ENCODE measurements around the gene CEP120.

GRCh38 chr5:122154597-122155353 lies 5.2 kb upstream of the ENSG00000250803 start:
- RRBS: no CpG with 5 or more reads among the region's 12 CpGs

GRCh38 chr5:122183223-122184046 lies 23.5 kb downstream of the ENSG00000250803 start:
- RRBS: no CpG with 5 or more reads among the region's 7 CpGs

DNA sequence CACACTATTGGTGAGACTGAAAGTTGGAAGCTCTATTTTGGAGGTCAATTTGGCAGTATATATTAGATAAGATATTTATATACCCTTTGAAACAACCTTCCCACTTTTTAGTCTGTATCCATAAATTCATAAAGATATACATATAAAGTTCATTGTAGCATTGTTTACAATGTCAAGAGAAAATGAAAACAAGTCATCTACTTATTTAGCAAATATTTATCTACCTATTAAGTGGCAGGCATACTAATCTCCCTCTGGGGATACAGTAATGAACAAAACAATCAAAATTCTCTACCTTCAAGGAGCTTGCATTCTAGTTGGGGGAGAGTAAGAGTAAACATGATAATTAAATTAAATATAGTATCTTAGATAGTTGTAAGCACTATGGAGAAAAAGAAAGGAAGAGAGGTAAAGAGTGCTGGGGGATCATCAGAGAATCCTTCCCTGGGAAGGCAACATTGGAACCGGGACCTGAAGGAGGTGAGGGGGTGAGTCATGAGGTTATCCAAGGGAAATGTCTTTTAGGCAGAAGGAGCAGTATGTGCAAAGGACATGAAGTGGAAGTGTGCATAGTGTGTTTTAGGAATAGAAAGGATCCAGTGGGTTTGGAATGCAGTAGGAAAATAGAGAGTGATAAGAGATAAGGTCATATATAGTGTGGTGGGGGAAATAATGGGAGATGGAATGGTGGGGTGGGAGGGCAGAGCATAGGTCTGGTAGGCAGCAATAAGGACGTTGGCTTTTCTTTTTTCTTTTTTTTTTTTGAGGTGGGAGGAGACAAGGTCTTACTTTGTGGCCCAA lies 17.6 kb downstream of the SNX24 start:
- RRBS: no CpG with 5 or more reads among the region's 2 CpGs

DNA sequence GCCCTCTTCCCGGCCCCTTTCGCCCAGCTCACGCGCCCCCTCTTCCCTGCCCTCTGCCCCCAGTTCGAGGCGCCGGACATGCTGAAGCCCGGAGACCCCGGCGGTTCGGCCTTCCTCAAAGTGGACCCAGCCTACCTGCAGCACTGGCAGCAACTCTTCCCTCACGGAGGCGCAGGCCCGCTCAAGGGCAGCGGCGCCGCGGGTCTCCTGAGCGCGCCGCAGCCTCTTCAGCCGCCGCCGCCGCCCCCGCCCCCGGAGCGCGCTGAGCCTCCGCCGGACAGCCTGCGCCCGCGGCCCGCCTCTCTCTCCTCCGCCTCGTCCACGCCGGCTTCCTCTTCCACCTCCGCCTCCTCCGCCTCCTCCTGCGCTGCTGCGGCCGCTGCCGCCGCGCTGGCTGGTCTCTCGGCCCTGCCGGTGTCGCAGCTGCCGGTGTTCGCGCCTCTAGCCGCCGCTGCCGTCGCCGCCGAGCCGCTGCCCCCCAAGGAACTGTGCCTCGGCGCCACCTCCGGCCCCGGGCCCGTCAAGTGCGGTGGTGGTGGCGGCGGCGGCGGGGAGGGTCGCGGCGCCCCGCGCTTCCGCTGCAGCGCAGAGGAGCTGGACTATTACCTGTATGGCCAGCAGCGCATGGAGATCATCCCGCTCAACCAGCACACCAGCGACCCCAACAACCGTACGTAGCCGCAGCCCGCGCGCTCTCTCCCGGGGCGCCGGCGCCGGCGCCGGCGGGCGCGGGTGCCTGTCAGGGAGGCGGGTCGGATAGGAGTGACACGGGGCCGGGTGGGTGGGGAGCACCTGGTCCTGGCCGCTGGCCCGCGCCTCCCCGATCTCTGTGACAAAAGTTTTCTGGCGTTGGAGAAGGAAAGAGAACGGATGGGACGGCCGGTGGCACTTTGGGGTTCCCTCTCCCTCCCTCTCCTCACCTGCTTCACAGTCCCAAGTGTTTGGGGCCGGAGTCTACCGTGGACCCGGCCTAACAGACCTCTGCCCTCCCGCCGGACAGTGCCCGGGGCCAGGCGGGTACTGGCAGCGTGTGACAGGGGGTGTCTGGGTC lies 1.2 kb downstream of the PRDM6 start:
- RRBS: 15% methylated on average over 41 of the region's 116 CpGs

DNA sequence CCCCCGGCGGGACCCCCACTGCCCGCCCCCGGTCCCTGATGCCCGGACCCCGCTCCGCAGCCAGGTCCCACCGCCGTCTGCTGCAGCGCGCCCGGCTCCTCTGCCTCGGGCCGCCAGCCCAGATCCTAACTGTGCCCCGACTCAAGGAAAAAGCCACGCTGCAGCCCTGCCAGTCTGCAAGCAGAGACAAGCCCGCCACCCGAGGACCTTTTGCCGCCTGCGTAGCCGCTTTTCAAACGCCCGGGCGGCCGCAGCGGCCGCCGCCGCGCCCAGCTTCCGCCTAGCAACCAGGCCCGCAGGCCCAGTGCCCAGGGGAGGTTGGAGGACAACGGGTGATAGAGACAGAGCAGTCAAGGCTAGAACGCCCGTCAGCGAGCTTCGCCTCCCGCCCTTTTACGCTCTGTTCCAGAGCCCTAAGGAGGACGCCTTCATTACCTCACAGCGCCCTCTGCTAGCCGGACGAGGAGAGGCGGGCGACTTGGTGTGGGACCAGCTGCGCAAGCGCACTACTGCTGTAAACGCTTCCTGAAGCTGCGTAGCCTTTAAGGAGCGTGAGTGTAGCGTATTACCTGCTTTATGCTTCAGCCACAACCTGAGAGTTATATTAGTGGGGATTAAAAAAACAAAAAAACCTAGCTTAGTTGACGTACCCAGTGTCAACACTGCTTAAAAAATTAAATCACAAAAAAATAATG lies at the start of gene CEP120:
Gene CEP120, minus strand, starts transcription at position 330 of the 695 bp plus-strand sequence.
- RRBS: 1% methylated on average over 8 of the region's 52 CpGs

DNA sequence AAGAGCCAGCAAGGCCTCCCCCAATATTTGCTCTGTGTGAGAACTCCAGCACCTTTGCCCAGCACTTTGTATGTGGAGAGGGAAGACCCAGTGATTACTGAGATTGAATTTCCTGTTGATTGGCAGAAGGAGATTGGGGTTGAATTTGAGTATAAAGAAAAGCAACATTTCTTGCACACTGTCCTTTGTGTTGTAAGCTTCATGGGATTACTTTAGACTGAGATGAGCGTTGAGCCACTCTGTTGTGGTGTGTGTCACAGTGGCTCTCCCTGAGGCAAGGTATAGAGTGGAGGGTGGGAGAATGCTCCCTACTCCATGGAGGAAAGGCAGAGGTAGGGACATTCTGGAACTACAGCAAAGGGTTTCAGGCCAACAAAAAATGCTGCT lies 5.9 kb upstream of the CEP120 start:
- RRBS: no CpG with 5 or more reads among the region's 1 CpG

DNA sequence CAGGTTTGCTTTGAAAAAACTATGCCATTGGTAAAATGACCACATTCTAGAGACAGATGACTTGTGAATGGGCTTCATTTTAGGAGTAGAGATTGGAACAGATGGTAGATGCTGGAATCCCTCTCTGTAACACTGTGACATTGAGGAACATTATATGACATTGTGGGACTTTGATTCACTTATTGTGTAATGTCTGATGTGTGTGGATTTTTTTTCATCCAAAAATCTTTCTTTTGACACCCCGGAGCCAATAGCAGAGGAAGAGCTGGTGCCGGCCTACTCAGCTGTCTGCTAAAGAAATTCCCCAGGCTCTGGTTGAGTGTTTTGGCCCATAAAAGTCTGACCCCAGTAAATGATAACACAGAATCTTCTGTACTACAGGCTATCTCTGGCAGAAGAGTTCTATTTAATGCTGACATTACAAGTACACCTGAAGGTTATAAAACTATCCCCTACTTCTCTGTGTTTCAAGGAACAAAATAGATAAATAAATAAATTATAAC lies 6.4 kb upstream of the CEP120 start:
- RRBS: no CpG with 5 or more reads among the region's 2 CpGs

- RRBS: no CpG with 5 or more reads among the region's 3 CpGs
Measured at GRCh38 chr5:124087047-124087379, 575.0 kb downstream of the CSNK1G3 start.

- RRBS: no CpG with 5 or more reads among the region's 2 CpGs
Measured at GRCh38 chr5:124538118-124538545, 208.3 kb downstream of the ZNF608 start.

DNA sequence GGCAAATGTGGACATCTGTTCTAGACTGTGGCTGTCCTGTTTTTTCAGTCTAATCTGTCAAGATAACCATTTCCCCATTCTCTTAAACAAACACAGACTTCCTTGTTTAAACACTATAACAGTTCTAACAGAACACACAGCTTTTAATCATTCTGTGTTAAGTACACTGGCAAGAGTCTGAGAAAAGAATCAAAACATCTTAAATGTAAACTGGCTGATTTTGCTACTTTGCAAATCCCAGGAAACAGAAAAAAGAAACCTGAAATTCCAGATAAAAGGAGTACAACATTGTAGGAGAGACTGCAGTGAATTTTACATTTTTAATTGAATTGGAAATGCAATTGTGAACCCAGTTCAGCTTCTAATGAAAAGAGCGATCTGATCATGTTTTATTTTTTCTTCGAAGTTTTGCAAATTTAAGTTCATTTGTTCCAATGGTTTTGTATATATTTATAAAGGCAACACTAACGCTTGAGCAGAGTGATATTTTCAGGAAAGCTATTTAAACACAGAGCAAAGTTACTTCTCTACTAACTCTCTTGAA lies 146.6 kb downstream of the ZNF608 start:
- RRBS: no CpG with 5 or more reads among the region's 3 CpGs

- RRBS: no CpG with 5 or more reads among the region's 4 CpGs
Measured at GRCh38 chr5:124660734-124661093, 85.7 kb downstream of the ZNF608 start.

- RRBS: no CpG with 5 or more reads among the region's 4 CpGs
Measured at GRCh38 chr5:124677743-124678305, 68.6 kb downstream of the ZNF608 start.

DNA sequence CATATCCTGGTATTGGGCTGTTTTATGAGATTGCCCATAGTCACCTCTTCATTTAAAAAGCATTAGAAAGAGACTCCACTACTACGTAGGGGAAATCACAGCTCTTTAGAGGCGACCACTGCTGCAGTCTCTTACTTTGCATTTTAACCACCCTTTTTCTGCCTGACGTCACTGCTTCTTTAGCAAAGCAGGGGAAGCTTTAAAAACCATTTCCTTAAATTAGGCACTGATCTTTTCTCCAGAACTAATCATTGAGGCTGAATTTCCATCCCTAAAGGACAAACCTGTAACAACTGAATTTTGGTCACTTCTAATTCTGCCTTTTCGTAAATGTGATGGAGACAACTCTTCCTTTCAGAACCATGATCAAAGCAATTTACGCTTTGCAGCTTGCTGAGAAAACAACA lies 38.9 kb downstream of the ZNF608 start:
- RRBS: no CpG with 5 or more reads among the region's 5 CpGs

DNA sequence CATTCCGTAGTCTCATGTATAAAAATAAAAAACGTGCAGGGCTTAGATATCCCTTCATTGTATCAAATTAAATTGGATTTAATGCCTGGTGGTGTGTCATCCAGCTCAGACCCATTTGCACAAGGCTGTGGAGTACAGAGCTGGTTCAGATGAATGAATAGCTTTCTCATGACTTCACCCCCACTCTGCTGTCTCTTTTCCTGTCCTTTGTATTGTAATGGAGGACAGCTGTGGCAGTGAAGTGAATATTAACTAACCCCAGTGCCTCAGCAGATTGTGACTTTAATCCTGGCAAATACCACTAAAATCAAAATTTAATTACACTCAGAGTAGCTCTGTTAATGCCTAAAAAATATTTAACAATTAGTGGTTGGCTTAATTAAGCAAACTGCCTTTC lies 626.6 kb upstream of the ZNF608 start:
- RRBS: no CpG with 5 or more reads among the region's 2 CpGs

GRCh38 chr5:125485013-125485822 lies 738.8 kb upstream of the ZNF608 start:
- RRBS: no CpG with 5 or more reads among the region's 5 CpGs

- RRBS: no CpG with 5 or more reads among the region's 3 CpGs
Measured at GRCh38 chr5:126424452-126425296, 1.5 kb downstream of the GRAMD2B start.

DNA sequence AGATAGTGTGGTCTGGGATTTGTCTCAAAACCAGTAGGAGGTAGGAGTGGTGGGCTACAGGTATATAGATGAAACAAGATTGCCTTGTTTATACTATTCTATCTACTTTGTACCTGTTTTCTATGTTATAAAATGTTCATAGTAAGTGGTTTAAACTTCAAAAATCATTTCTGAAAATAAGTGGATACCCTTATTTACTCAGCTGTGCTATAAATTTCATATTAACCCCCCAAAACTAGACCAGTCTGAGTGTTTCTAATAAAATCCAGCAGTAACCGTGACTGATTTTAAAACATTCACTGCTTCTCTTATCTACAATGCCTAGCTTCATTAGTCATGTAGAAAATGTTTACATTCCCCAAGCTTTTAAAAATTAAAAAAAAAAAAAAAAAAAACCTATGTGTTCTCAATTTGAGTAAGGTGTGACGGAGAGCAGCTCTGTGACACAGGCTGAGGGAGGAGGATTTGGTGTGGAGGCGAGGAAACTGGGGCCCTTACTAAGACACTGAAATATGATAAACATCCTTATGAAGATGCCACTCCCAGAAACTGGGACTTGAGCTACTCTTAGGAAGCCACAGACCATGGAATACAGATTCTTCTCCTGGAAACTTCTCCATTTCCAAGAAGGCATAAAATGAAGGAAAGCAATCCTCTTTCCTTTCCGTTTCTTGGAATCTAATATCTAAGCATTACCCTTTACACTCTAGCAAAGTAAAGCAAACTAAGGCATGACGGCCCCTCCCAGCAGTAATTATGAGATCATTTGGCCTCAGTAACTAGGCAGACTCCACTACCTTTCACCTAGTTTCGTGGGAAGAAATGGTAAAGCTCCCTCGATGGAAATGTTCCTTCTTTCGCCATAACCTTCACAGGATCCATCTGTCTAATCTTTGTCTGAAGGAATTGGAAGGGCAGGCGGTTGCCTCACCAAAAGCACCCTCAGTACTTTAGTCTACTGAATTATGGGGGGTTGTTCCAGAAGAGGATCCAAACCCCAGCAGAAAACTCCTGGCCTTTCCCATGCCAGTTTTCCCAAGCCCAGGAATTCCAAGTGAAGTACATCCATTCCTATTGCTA lies 23.4 kb downstream of the GRAMD2B start:
- RRBS: no CpG with 5 or more reads among the region's 9 CpGs

DNA sequence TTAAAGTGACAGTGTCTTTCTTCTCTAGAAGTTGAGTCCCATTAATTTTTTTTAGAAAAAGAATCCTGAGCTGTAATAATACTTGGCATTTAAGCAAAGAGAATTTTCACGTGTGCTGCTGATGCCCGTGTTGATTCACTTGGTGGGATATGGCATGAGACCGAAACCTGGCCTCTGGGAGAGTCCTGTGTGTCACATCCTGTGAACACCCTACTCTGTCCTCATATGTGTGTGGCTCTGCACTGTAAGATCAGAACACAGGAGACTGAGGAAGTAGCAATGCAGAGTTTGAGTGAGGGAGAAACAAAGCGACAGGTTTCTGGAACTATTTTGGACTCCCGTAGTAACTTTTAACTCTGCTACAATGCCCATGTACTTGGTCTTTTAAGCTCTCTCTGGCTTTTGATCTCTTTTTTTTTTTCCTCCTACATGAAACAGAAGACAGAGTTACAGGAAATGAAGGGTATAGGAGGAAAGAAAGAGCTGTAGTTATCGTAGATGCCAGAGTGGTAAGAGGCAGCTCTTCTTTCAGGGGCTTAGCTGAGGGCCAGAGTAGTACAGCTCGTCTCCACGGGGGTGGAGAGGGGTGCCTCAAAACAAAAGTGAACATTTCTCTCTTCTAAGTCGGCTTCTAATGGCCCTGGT lies 26.6 kb downstream of the GRAMD2B start:
- RRBS: no CpG with 5 or more reads among the region's 9 CpGs

- RRBS: no CpG with 5 or more reads among the region's 4 CpGs
Measured at GRCh38 chr5:126525451-126526069, 69.5 kb downstream of the ALDH7A1 start.

GRCh38 chr5:126810887-126811530 lies 34.1 kb downstream of the LMNB1 start:
- RRBS: no CpG with 5 or more reads among the region's 2 CpGs